ENCODE data around the genes CDC37L1 and ERMP1.

- PRO-cap, 4 experiments, result peak in 4 of 4 experiments; most common plus-strand start chr9:2623722 (in 4); most common minus-strand start chr9:2623585 (in 4)
- RAMPAGE, long total RNA, 2 experiments, result no peak in any of the 2 experiments
Observed at GRCh38 chr9:2623314-2624239, 2.0 kb downstream of the VLDLR start.

DNA sequence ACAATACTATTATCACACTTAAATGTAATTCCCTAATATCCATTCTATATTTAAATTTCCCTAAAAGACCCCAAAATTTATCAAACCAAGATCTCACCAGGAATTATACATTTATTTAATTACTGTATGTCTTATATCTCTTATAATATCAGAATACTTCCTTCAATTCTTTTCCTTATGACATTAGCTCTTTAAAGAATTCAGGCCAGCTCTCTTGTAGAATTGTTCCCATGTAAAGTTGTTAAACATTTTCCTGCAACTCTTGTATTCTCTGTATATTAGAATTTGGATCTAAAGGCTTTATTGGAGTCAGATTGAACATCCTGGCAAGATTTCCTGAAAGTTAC is 196.0 kb upstream of the RFX3 start:
- PRO-cap, 4 experiments, result no peak in any of the 4 experiments
- RAMPAGE, long total RNA, 2 experiments, result no peak in any of the 2 experiments

GRCh38 chr9:3789508-3789825 is 263.7 kb upstream of the RFX3 start:
- PRO-cap, 4 experiments, result peak in 1 of 4 experiments; most common minus-strand start chr9:3789620 (in 1)
- RAMPAGE, long total RNA, 2 experiments, result no peak in any of the 2 experiments

- PRO-cap, 4 experiments, result no peak in any of the 4 experiments
- RAMPAGE, long total RNA, 2 experiments, result no peak in any of the 2 experiments
Observed at GRCh38 chr9:4109714-4110443, 190.0 kb downstream of the GLIS3 start.

- PRO-cap, 4 experiments, result peak in 4 of 4 experiments; most common minus-strand start chr9:4145647 (in 4)
- RAMPAGE, long total RNA, 2 experiments, result no peak in any of the 2 experiments
Observed at GRCh38 chr9:4145347-4145941, 154.4 kb downstream of the GLIS3 start.

GRCh38 chr9:4430852-4431246 is 59.4 kb upstream of the SLC1A1 start:
- PRO-cap, 4 experiments, result peak in 3 of 4 experiments; most common plus-strand start chr9:4430925 (in 3)
- RAMPAGE, long total RNA, 2 experiments, result no peak in any of the 2 experiments

DNA sequence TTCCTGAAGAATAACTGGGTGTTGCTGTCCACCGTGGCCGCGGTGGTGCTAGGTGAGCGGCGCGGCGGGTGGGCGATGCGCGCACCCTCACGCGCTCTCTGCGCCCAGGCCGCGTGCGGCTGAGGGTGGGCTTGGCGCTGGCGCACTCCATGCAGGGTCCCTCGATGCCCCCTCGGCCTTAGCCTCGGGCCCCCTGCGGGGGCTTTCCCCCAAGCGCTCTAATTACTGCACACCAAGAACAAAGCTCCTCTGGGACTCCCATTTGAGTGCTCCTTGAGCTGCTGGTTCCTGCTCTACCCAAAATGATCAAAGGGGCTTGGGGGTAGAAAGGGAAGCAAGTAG is 422 bp downstream of the SLC1A1 start:
- PRO-cap, 4 experiments, result peak in 1 of 4 experiments; most common minus-strand start position 308 of the sequence (in 1)
- RAMPAGE, long total RNA, 2 experiments, result no peak in any of the 2 experiments

DNA sequence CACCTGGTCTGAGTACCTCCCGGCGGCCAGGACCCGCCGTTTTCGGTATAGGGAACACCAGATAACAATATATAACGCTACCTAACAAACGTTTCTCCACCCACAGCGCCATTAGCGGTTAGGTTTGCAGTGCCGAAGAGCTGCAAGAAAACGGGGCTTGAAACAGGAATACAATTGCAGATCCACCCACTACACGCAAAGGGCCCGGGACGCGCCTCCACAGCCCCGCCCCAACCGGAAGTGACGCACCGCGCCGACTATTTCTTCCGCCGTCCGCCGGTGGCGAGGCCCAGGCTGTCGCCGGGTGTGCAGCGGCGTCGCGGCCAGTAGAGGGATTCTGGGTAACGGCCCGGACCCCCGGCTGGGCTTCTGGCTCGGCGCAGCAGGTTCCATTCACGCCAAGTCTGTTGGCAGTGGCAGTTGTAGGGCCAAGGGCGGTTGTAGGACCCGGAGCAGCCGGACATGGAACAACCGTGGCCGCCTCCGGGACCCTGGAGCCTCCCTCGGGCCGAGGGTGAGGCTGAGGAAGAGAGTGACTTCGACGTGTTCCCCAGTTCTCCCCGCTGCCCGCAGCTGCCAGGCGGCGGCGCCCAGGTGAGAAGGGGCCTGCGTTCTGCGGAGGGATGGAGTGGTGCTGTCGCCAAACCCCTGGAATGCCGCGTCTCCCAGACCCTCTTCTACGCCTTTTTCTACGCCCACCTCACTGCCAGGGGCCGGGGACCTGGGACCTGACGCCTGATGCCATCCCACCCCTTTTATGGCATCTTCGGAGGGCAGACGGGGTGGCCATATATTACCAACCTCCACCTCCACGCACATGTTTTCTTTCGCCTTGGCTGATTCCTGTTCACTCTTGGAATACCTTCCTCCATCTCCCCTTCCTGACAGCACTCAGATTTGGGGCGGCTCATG is at the start of gene CDC37L1:
CDC37L1 (plus strand) TSS at position 264 of the 912 bp plus-strand sequence.
- PRO-cap, 4 experiments, result peak in 4 of 4 experiments; most common plus-strand start position 292 of the sequence (in 3); most common minus-strand start position 131 of the sequence (in 3)
- RAMPAGE, long total RNA, 2 experiments, result start-site peak on the plus strand in 2 of 2 experiments, centred at positions 371 to 378 of the sequence, 4,624 to 6,085 reads per replicate; start-site peak on the minus strand in 1 of 2 experiments, centred at position 139 of the sequence, 27 reads per replicate

DNA sequence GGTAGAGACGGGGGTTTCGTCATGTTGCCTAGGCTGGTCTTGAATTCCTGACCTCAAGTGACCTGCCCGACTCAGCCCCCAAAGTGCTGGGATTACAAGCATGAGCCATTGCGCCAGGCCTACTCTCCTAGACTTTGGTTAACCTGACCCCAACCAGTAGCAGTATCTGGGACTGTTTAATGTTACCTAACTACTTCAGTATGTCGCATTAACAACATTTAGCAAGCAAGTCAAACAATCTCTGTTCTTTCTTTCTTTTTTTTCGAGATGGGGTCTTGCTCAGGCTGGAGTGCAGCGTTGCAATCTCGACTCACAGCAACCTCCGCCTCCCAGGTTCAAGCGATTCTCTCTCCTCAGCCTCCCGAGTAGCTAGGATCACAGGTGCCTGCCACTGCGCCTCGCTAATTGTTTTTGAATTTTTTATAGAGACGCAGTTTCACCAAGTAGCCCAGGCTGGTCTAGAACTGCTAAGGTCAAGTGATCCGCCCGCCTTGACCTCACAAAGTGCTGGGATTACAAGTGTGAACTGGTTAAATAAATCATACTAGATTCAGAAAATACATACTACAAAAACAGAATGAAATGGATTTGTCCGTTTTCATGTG is 1.9 kb downstream of the AK3 start:
- PRO-cap, 4 experiments, result peak in 1 of 4 experiments; most common plus-strand start position 200 of the sequence (in 1)
- RAMPAGE, long total RNA, 2 experiments, result no peak in any of the 2 experiments

- PRO-cap, 4 experiments, result no peak in any of the 4 experiments
- RAMPAGE, long total RNA, 2 experiments, result no peak in any of the 2 experiments
Observed at GRCh38 chr9:4739844-4740385, 1.1 kb downstream of the AK3 start.

DNA sequence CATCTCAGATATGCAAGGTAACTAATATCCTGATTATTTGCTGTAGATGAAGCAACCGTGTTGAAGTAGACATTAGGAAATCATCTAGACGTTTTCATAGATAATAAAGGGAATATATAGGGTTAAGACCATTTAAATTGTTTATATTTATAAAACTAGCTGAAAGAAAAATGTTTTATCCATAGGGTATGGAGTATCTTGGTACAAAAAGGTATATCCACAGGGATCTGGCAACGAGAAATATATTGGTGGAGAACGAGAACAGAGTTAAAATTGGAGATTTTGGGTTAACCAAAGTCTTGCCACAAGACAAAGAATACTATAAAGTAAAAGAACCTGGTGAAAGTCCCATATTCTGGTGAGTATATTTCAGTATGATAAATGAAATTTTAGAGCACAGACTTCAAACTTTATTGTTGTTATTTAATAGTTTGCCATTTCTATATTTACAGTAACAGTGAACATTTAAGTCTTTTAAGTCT is 94.8 kb downstream of the INSL6 start:
- PRO-cap, 4 experiments, result no peak in any of the 4 experiments
- RAMPAGE, long total RNA, 2 experiments, result start-site peak on the plus strand in 1 of 2 experiments, centred at position 283 of the sequence, 22 reads per replicate

GRCh38 chr9:5311241-5311440 is 6.6 kb upstream of the RLN2 start:
- PRO-cap, 4 experiments, result peak in 1 of 4 experiments; most common plus-strand start chr9:5311371 (in 1)
- RAMPAGE, long total RNA, 2 experiments, result no peak in any of the 2 experiments

DNA sequence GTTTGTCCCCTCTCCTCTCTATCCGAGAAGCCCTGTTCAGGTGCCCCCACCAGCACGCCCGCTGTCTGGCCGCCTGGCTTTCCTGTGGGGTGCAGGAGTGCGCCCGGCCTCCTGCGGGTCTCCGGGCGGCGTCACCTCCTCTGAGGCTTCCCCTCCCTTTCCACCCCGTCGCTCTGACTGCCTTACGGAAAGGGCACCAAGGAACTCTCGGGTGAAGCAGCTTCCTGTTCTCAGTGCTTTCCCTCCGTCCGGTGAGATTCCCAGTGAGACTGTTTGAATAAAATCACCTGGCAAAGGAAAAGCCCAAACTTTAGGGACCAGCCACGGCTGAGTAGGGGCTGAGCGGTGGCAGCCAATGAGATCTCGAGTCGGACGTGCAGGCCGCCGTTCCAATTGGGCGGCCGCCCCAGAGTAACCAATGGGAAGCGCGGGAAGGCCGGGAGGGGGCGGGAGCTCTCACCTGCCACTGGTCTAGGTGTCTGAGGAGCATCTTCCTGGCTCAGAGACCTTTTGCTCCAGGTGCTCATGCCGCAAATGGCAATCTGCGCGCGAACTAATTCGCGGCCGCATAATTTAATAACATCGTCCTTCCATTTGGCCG is 500 bp downstream of the RLN1 start:
- PRO-cap, 4 experiments, result no peak in any of the 4 experiments
- RAMPAGE, long total RNA, 2 experiments, result no peak in any of the 2 experiments

- PRO-cap, 4 experiments, result no peak in any of the 4 experiments
- RAMPAGE, long total RNA, 2 experiments, result no peak in any of the 2 experiments
Observed at GRCh38 chr9:5451396-5451977, 1.1 kb downstream of the CD274 start.

DNA sequence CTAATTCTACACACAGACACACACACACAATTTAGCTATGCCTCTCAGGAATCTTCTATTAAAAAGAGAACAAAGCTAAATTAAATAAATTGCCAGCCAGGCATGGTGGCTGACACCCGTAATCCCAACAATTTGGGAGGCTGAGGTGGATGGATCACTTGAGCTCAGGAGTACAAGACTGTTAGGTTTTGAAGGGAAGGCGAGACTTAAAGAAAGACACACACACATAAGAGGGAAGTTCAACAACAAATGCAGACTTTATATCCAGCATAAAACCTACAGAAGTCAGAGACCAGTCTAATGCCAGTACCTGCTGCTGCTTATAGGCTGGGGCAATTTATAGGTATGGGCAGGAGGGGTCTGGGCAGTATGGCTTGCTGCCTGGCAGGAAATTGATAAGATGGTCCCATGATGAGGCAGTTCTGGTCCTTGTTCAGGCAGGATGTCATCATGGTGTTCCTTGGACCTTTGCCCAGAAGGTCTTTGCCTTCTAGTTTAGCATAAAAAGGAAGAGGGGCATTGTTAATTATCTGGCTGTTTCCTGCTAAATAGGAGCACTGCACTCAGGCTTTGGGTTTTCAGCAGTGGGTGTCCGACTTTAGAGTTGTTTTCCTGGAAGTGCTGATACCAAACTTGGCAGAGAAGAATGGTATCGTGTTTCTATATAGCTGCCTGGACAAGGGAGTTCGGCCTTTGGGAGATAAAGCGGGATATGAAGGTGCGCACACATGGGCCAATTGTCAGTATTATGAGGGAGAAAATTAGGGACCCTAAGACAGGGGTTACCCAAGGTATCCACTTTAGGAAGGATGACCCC is 10.4 kb upstream of the PDCD1LG2 start:
- PRO-cap, 4 experiments, result peak in 2 of 4 experiments; most common plus-strand start position 573 of the sequence (in 1); most common minus-strand start position 312 of the sequence (in 1)
- RAMPAGE, long total RNA, 2 experiments, result no peak in any of the 2 experiments

GRCh38 chr9:5558048-5558671 is 47.8 kb downstream of the PDCD1LG2 start:
- PRO-cap, 4 experiments, result no peak in any of the 4 experiments
- RAMPAGE, long total RNA, 2 experiments, result no peak in any of the 2 experiments

DNA sequence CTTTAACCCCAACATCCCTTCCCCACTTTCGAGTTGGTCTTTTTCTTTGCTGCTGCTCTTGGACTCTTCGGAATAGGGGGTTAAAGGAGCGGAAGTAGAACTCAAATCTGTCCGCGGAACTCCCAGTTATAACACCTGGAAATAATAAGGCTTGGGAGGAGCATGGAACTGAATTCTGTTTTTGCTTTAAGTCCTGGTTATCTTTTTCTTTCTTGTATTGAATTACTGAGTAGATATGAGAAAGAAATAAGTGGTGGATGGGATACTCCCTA is 1.0 kb downstream of the RIC1 start:
- PRO-cap, 4 experiments, result peak in 1 of 4 experiments; most common minus-strand start position 74 of the sequence (in 1)
- RAMPAGE, long total RNA, 2 experiments, result no peak in any of the 2 experiments

- PRO-cap, 4 experiments, result no peak in any of the 4 experiments
- RAMPAGE, long total RNA, 2 experiments, result start-site peak on the plus strand in 1 of 2 experiments, at chr9:5785700-5786587 at its widest, 6 reads per replicate
Observed at GRCh38 chr9:5785792-5786466, 47.0 kb downstream of the ERMP1 start.

DNA sequence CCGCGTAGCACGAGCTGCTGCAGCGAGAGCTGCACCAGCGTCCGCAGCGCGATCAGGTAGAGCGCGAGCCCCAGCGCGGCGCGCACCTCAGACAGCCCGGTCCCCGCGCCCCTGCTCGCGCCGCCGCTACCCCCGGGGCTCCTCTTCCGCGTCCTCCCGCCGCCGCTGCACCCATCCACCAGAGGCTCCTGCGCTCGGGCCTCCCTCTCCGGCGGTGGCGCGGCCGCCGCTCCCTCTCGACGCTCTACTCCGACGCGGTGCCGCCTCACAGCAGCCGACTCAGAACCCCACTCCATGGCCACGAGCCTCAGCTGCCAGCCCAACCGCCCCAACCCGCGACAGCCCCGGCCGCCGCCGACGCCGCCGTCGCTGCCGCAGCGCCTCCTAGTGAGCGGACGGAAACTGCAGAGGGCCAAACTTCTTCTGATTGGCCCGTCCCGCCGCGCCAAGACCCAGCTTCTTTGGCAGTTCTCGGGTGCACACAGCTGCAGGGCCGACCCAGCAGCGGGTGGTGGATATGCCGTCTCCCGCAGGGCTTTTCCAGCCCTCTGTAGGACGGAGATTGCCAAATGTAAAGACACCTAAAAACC is at the start of gene ERMP1:
ERMP1 (minus strand) TSS at position 386 of the 590 bp plus-strand sequence.
- PRO-cap, 4 experiments, result peak in 4 of 4 experiments; most common plus-strand start position 478 of the sequence (in 3); most common minus-strand start position 359 of the sequence (in 3)
- RAMPAGE, long total RNA, 2 experiments, result start-site peak on the minus strand in 1 of 2 experiments, centred at position 78 of the sequence, 48 reads per replicate

GRCh38 chr9:5843569-5844371 is 10.9 kb upstream of the ERMP1 start:
- PRO-cap, 4 experiments, result no peak in any of the 4 experiments
- RAMPAGE, long total RNA, 2 experiments, result no peak in any of the 2 experiments